ENCODE measurements around the genes ID1 and MYLK2.

DNA sequence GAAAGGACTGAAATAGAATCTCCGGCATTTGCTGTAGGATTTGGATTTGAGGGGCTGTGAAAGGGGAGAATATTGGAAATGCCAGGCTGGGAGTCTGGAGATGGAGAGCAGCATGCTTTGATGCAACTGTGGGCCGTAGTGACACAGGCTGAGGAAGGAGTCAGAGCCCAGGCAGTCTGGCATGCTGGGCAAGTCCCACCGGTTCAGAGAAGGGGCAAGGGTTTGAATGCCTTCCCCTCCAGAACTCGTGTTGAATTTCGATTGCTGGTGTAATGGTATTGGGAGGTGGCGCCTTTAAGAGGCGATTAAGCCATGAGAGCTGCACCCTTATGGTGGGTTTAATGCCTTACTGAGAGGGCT lies 9.5 kb upstream of the PYGB start:
- RRBS, result no CpG with 5 or more reads among the region's 7 CpGs

DNA sequence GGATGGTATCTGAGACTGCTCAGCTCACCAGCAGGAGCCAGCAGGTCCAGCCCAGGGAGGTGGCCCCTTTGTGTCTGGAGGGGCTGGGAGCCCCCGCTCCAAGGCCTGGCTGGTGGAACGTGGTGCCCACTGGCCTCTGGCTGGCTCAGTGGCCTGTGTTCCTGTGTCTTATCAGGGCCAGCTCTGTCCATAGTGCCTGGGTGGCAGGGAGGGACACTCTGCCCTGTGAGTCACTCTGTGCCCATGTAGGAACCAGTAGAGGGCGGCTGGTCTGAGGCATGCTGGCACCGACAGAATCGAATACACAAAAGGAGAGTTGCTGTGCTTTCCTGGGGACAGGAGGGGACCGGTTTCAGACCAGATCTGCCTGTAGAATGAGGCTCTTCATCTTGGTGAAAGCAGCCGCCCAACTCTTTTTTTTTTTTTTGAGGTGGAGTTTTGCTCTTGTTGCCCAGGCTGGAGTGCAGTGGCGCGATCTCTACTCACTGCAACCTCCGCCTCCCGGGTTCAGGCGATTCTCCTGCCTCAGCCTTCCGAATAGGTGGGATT lies 7.5 kb downstream of the PYGB start:
- RRBS, result no CpG with 5 or more reads among the region's 13 CpGs

DNA sequence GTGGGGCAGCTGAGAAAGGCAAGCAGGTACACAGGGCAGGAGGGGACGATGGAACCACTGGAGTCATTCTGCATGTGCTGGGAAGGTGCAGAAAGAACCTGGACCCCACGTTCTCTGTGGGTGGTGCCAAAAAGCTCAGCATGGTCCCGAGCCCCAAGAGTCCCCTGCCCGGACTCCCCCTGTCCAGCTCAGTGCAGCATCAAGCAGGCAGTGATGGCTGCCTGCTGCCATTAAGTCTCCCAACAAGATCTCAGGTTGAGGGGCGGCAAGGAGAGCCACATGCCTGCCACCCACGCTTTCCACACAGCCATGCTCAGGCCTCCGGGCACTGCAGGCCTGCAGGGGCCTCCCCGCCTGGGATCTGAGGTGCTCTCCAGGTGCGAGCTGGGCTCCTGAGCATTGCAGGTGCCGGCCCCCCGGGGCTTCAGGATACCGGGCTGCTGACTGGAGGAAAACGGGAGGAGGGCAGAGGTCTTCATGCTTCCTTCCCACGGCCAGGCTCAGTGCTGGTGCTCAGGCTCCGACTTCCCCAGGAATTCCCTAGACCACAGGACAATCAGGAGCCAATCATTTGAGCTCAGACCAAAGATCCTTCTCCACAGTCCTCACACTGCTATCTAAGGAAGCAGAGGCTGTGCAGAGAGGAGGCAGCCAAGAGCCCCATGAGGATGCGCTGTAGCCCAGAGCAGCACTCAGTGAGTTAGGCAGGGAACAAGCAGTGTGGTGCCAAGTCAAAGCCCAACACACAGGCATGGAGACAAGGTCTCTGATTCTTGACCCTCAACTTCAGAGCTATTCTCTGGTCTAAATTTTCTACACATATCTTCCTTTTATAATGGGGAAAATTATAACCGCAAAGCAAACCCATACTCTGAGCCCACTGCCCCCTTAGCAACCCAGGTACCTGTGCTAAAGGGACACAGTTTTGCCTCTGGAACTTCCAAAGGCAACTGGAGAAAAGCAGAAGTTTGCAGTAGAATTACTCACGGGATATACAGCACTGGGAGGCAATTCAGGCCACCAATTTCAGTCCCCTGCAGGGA lies 52.8 kb downstream of the PYGB start:
- RRBS, result 60% methylated on average over 4 of the region's 18 CpGs

- RRBS, result no CpG with 5 or more reads among the region's 8 CpGs
Observed at GRCh38 chr20:25319047-25319655, 71.3 kb downstream of the PYGB start.

DNA sequence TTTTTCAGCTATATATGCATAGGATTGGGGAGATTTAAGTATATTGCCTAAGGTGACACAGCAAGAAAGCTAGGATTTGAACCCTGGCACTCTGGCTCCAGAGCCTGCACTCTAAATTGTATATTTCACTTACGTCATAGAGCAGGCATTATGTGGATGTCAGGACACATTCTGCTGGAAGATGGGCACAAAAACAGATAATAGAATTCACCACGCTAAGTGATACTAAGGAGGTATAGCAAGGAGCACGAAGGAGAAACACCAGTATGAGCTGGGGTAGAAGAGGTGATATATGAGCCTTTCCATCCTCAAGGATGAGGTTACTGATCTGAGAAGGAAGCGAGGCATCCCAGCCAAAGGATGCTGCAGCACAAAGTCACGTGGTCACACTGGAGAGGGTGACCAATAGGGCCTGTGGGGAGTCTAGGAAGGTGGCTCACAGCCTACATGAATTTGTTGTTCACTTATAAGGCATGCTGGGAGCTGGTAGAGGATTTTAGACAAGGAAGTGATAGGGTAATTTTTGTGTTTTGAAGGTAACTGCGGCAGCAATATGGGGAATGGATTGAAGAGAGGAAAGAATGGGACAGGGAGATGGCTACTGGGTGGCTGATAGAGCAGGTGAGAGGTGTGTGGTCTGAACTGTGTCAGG lies 1.4 kb downstream of the GINS1 start:
- RRBS, result no CpG with 5 or more reads among the region's 6 CpGs

- RRBS, result no CpG with 5 or more reads among the region's 21 CpGs
Observed at GRCh38 chr20:25532555-25533597, 52.5 kb downstream of the NINL start.

DNA sequence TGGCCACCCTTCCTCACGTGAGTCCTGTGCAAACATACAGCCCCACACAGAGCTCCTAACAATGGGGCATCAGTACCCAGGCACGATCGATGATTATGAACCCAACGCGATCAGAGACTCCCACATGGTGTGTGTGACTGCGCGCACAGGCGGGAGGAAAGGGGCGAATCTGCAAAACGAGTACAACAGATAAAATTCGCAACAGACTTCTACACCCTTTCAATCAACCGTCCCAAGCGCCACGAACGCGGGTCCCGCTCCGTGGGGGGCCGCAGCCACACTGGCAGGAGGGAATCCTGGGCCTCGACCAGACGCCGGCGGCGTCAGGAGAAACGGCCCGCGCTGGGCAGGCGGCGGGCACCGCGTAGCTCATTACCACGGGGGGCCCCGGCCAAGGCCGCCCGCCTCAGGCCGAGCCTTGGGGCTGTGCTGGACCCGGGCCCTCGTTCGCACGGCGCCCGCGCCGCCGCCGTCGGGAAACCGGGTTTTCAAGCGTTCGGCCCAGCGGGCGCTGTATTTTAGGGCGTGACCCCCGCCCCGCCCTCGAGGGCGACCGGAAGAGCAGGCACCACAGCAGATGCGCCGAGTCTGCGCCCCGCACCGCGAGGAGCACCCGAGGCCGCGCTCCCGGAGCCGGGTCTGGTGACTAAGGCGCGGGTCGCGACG lies 479 bp downstream of the NINL start:
- RRBS, result 2% methylated on average over 51 of the region's 74 CpGs

GRCh38 chr20:29496734-29497736 lies 1760.4 kb upstream of the DEFB115 start:
- RRBS, result no CpG with 5 or more reads among the region's 74 CpGs

DNA sequence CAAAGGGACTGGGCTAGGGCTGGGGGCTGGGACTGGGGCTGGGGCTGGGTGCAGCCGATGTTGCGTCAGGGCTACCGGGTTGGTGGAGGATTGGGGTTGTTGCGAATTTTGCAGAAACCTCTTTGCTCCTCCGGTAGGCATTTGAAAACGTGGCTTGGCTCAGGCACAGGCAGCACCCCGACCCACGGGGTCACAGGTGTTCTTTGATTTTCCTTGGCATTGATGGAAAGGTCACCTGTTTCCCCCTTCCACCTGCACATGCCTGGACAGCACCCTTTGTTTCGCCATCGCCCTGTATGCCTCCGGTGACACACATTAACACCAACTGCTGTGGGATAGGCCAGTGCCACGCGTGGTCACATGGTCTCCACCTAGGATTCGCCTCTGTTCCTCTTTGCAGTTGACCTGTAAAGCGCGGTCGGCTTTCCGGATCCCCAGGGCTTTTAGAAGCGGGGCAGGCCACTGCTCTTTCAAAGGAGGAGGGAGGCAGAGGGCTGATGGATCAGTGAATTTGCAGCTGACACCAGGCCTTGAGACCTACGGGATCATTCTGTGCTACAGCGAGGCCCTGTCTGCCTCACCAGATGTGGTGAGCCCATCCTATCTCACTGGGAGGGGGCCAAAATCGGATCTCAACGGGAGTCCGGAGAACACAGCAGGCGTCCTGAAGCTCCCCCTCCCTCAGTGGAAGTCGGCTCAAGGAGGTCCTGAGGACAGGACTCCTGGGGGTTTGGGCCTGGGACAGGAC lies 974.0 kb upstream of the DEFB115 start:
- RRBS, result 81% methylated on average over 4 of the region's 26 CpGs

- RRBS, result no CpG with 5 or more reads among the region's 3 CpGs
Observed at GRCh38 chr20:31488118-31488553, 13.0 kb downstream of the REM1 start.

DNA sequence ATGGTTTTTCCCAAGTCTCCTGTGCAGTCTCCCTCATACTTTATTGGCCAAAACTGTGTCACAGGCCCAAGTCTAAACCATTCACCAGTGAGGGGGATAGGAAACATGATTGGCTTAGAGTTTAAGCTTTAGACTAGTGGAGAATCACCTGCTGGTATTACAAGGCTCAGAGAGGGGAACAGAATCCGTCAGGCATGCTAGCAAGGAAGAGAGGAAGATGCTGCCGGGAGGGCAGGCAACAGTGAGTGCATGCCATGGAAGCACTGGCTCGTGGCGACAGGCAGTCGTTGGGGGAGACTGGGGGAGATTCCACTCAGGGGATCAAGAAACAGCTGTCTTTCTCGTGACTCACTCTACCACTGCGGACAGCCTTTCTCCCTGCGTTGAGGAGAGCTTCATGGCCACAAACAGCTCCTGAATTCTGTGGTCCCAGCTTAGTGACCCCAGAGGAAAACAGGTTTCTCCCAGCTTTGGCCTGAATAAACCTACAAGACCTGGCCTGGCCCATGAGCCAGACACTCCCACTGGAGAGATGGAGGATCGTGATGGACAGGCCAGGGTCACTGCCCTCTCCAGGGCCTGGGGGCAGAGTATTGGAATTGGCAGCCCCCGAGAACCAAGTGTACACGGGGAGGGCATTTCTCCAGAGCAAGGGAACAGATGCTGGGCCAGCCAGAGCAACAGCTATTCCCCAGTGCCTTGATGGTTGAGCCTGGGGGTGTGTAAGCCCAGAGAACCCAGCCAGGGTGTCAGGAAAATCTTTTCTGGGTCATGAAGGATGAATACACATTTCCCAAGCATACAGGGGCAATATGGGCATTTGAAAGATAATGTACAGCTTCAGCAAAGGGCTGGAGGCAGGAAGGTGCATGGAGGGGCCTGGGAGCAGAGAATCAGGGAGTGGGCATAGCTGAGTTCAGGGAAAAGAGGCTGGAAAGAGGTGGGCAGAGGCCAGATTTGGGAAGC lies 4.5 kb downstream of the MCTS2 start:
- RRBS, result no CpG with 5 or more reads among the region's 11 CpGs

- RRBS, result no CpG with 5 or more reads among the region's 10 CpGs
Observed at GRCh38 chr20:31560529-31561770, 13.8 kb downstream of the MCTS2 start.

DNA sequence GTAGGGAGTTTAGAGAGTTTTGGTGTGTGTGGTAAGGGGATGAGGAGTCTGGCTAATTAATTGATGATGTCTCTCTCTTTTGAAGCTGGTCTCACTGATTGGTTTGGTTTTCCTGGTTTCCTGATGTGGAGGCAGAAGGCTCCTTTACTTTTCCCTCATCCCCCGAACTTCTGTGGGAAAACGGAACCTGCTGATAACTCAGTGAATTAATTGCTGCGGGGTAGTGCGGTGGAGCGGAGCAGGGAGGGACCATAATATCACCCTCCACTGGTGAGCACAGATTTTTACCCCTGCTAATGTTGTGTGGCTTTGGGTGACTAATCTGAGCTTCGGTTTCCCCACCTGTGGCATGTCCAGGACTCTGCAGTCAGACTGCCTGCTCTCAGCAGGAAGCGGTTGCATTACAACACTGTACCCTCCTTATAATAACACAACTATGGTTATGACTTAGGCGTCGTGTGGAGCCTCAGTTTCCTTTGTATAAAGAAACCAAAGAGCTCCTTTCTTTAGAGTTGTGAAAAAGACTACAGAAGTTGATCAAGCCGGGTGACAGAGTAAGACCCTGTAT lies 2.3 kb upstream of the ID1 start:
- RRBS, result no CpG with 5 or more reads among the region's 10 CpGs

GRCh38 chr20:31605205-31605402 lies at the start of gene ID1:
ID1 (plus strand) TSS chr20:31605289.
- RRBS, result no CpG with 5 or more reads among the region's 12 CpGs

GRCh38 chr20:31606415-31606765 lies 1.3 kb downstream of the ID1 start:
- RRBS, result no CpG with 5 or more reads among the region's 3 CpGs

DNA sequence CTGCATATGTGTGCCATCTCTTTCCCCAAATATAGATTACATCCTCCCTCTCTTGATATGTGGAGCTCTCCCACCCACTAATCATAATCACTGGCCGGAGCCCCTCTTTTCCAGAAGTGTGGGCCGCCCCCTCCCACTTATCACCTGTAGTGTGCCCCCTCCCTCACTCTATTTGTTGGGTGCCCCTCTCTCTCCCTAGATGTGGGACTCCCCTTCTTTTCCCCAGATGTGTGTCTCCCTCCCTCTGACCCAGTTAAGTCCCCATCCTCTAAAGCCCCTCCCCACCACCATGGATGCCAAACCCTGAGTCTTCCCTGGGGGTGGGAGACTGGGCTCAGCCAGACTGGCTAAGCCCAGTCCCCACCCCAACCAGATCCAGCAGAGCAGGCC lies 402 bp downstream of the COX4I2 start:
- RRBS, result no CpG with 5 or more reads among the region's 2 CpGs

DNA sequence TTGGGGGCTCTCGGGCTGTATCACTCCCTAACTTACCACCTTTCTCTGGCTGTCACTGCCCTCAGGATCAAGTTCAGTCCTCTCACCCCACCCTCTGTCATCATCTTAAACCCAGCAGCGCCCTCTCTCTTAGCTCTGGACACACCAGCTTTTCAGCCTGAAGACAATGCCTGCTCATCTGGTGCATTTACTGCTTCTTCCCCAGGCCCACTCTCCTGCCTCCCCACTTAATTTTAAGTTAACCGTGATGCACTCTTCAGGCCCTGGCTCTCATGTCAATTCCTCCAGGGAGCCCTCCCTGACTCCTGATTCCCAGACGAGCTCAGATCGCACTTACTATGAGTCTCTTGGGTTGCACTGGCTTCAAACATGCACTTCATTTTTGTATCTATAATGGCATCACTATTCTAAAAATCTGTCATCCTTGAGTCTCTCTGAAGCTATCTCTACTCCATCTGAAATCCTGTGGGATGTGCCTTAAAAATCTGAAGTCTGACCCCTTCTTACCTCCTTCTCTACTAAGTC lies 24.6 kb downstream of the COX4I2 start:
- RRBS, result no CpG with 5 or more reads among the region's 5 CpGs

DNA sequence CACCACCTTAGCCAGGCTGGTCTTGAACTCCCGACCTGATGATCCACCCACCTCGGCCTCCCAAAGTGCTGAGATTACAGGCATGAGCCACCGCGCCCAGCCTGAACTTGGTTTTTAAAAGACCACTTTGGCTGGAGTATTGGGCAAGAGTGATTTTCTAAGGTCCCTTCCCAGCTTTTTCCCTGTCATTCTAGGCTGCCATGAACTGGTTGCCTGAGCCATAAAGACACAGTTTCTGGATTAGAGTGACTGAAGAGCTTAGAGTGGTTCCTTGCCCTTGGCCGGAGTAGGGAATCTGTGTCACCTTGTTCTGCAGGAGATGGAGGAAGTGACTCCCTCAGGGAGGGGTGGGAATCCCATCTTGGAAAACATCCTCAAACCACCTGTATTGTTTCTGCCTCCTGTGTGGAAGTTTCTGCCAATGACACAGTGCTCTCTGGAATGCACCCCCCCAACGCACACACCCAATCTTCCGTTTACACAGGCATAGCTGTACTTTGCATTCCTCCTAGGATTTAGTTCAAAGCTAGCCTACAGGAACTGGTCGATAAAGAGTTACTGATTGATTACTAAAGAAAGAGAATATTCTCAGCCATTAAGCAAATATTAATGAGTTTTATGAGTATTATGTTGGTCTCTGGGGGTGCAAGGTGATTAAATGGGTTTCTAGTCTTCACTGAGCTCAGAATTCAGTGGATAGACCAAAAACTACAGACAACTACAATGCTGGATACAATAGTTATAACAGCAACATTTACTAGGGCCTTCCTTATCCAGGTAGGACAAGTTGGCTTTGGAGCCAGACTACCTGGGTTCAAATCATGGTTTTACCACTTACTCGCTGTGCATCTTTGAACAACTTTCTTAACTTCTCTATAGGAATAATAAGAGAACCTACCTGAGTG lies 18.1 kb downstream of the BCL2L1 start:
- RRBS, result no CpG with 5 or more reads among the region's 9 CpGs

GRCh38 chr20:31818921-31819593 lies at the start of gene MYLK2:
MYLK2 (plus strand) TSS chr20:31819356.
- RRBS, result no CpG with 5 or more reads among the region's 15 CpGs

DNA sequence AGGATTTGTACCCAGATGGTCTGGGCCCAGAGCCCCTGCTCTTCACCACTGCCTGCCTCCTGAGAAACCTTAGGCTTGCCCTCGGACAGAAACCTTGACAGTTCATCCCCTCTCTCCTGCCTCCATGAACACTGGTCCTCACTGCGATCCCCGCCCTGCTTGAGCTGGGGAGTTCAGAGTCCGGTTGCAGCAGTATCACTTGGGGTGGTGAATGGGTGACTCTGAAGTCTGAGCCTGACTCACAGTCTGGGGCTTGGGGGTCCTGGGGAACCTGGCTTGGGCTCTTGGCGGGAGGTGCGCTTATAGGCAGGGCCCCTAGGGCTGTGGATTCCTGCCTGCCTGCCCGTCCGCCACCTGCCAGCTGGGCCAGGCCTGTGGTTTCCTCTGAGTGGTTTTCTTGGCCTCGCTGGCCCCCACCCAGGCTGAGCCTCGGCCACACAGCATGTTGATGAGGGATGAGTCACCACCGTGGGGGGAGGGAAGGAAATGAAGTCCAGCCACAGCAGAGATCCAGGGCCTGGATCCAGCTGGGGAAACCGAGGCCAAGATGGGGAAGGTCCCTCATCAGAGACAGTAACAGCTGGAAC lies 9.4 kb downstream of the FOXS1 start:
- RRBS, result no CpG with 5 or more reads among the region's 12 CpGs

Data from renal cortical epithelial cell (primary cell).